Transverse colon (tissue), 4 donors: ENCODE results near the genes MAGI3, NRAS and TSPAN2.

GRCh38 chr1:112854603-112855037 lies 101.4 kb downstream of the SLC16A1 start:
- PRO-cap, result no peak
- RAMPAGE, long total RNA, 4 experiments, result no peak in any of the 4 experiments

DNA sequence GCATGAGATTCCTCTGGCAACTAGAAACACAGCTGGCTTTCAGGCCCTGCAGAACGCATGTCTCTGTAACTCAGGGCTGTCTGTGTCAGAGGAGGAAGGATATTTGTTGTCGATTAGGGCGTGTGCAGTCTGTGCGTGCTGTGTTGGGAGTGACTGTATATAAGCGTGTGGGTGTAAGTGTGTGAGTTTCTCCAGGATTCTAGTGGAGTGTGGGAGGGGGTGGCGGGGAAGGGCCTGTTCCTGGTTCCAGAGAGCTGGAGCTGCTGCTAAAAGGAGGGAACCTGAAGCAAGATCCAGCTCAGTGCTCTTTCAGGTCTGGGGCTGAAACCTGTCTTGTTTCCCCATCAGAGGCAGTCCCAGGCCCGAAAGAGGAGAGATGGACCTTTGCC lies 74.2 kb downstream of the SLC16A1 start:
- PRO-cap, result bidirectional peak, plus-strand start at position 269 of the sequence, minus-strand start at position 59 of the sequence
- RAMPAGE, long total RNA, 4 experiments, result no peak in any of the 4 experiments

GRCh38 chr1:112964419-112964834 lies 8.4 kb upstream of the SLC16A1 start:
- PRO-cap, result no peak
- RAMPAGE, long total RNA, 4 experiments, result no peak in any of the 4 experiments

- PRO-cap, result bidirectional peak, plus-strand start at chr1:113390515, minus-strand start at chr1:113390003
- RAMPAGE, long total RNA, 4 experiments, result start-site peak on the plus strand in 1 of 4 experiments, at chr1:113390430-113390536 at its widest, 234 reads per replicate
These were observed at the start of gene MAGI3 for GRCh38 chr1:113390362-113390912. MAGI3 (plus strand) TSS chr1:113390515.

DNA sequence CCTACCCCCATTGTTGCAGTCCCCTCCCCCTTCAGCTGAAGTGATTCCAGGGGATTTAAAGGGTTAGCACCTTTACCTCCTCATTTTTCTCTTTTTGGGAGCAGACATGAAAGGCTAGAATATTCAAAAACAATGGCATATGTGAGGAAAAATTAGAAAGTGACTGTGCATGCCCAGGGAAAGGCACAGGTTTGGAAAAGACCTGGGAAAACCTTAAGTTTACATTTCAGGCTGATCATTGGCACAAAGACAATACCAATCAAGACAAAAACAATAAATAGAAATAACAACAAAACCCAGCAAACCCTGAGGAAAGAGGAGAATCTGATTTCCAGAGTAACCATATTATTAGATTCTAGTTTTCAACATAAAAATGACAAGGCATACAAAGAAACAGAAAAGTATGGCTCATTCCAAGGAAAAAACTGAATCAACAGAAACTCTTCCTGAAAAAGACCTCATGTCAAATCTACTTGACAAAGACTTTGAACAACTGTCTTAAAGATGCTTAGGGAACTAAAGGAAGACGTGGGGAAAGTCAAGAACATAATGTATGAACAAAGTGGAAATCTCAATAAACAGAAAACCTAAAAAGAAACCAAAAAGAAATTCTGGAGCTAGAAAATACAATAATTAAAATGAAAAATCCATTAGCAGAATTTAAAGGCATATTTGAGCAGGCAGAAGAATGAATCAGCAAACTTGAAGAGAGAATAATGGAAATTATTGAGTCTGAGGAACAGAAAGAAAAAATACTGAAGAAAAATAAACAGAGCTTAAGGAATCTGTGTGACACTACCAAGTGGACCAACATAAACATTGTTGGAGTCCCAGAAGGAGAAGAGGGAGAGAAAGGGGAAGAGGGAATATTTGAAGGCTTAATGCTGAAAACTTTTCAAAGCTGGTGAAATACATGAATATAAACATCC lies 54.3 kb downstream of the MAGI3 start:
- PRO-cap, result no peak
- RAMPAGE, long total RNA, 4 experiments, result start-site peak on the plus strand in 1 of 4 experiments, centred at positions 350 to 661 of the sequence, 7 to 16 reads per replicate

GRCh38 chr1:113859443-113859832 lies 27.9 kb downstream of the BCL2L15 start:
- PRO-cap, result no peak
- RAMPAGE, long total RNA, 4 experiments, result no peak in any of the 4 experiments

GRCh38 chr1:113869610-113869991 lies 17.8 kb downstream of the BCL2L15 start:
- PRO-cap, result no peak
- RAMPAGE, long total RNA, 4 experiments, result no peak in any of the 4 experiments

- PRO-cap, result unidirectional peak, minus-strand start at chr1:113871712
- RAMPAGE, long total RNA, 4 experiments, result start-site peak on the minus strand in 3 of 4 experiments, at chr1:113871709-113872271 at its widest, 6 to 44 reads per replicate
These were observed 15.4 kb downstream of the BCL2L15 start for GRCh38 chr1:113871434-113872845.

GRCh38 chr1:113930815-113931226 lies 1.7 kb downstream of the HIPK1 start:
- PRO-cap, result no peak
- RAMPAGE, long total RNA, 4 experiments, result no peak in any of the 4 experiments

- PRO-cap, result no peak
- RAMPAGE, long total RNA, 4 experiments, result start-site peak on the plus strand in 1 of 4 experiments, at chr1:113952698-113952864 at its widest, 16 reads per replicate
These were observed 23.5 kb downstream of the HIPK1 start for GRCh38 chr1:113952696-113953028.

GRCh38 chr1:113954460-113954987 lies 24.8 kb upstream of the OLFML3 start:
- PRO-cap, result no peak
- RAMPAGE, long total RNA, 4 experiments, result start-site peak on the plus strand in 1 of 4 experiments, at chr1:113954704-113954758 at its widest, 20 reads per replicate

DNA sequence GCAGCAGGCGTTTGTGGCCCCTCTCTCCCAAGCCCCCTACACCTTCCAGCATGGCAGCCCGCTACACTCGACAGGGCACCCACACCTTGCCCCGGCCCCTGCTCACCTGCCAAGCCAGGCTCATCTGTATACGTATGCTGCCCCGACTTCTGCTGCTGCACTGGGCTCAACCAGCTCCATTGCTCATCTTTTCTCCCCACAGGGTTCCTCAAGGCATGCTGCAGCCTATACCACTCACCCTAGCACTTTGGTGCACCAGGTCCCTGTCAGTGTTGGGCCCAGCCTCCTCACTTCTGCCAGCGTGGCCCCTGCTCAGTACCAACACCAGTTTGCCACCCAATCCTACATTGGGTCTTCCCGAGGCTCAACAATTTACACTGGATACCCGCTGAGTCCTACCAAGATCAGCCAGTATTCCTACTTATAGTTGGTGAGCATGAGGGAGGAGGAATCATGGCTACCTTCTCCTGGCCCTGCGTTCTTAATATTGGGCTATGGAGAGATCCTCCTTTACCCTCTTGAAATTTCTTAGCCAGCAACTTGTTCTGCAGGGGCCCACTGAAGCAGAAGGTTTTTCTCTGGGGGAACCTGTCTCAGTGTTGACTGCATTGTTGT lies 6.1 kb upstream of the OLFML3 start:
- PRO-cap, result no peak
- RAMPAGE, long total RNA, 4 experiments, result no peak in any of the 4 experiments

DNA sequence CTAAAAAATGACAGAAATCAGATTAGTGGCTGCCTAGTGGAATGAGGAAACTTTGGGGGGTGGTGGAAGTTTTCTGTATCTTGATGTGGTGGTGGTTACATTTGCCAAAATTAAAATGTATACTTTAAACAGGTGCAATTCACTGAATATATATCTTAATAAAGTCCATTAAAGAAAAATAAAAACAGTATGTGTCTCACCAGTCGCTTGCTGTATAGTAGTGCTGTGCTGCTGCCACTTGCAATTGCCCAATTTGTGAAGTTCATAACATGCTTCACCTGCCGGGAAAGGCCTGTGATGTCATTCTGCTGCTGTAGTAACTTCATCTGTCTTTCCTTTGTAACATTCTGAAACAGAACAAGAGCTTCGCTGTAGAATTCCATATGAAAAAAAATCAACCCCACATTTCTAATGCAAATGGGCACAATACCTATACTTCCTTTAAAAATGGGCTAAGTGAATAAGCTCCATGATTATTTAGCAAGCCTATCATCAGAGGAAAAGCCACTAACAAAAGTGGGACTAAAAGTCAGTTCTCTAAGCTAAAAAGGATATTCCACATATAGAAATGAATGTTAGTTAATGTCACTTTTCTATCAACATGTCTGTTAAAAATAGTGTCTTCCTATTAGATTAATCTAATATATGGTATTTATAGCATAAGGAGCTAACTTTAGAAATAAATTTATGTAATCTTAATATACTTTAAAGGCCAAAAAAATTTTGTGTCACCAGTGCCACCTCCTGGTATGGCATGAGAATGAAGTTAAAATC lies 83.3 kb downstream of the TRIM33 start:
- PRO-cap, result no peak
- RAMPAGE, long total RNA, 4 experiments, result no peak in any of the 4 experiments

DNA sequence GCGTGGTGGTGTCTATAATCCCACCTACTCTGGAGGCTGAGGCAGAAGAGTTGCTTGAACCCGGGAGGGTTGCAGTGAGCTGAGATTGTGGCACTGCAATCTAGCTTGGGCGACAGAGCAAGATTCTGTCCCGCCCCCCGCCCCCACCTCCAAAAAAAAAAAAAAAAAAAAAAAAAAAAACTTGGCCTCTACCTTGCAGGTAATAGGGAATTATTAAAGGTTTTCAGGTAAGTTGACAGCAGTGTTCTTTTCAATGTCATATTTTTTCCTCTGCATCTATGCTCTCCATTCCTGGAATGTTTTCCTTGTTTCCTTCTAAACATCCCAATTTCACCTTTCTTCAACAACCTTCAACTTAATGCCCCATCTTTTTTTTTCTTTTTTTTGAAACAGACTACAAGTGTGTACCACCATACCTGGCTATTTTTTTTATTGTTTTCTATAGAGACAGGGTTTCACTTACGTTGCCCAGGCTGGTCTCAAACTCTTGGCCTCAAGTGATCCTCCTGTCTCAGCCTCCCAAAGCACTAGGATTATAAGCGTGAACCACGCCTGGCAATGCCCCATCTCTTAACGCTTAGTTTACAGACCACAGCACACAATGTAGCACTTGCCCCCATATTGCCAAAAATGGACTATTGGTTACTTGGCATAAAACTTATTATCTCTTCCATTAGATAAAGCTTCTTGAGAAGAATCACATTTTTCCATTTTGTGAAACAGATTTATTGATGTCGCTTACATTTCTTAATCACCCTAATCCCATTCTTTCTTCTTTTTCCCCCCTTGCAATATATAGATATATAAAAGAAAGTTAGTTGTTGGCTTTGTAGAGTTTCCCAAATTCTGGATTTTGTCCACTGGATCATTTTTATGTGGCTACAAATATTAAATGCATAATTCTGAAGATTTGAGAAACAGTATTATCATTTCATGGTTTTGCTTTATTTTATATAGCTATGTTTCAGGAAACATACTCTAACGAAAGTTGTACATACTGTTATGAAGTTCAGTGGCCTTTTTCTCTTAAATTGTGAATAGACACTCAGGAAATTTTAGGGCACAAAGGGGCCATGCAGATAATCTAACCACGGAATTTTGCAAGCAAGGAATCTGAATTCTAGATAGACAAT lies 8.1 kb downstream of the BCAS2 start:
- PRO-cap, result no peak
- RAMPAGE, long total RNA, 4 experiments, result no peak in any of the 4 experiments

GRCh38 chr1:114669092-114669558 lies 724 bp downstream of the DENND2C start:
- PRO-cap, result no peak
- RAMPAGE, long total RNA, 4 experiments, result no peak in any of the 4 experiments

DNA sequence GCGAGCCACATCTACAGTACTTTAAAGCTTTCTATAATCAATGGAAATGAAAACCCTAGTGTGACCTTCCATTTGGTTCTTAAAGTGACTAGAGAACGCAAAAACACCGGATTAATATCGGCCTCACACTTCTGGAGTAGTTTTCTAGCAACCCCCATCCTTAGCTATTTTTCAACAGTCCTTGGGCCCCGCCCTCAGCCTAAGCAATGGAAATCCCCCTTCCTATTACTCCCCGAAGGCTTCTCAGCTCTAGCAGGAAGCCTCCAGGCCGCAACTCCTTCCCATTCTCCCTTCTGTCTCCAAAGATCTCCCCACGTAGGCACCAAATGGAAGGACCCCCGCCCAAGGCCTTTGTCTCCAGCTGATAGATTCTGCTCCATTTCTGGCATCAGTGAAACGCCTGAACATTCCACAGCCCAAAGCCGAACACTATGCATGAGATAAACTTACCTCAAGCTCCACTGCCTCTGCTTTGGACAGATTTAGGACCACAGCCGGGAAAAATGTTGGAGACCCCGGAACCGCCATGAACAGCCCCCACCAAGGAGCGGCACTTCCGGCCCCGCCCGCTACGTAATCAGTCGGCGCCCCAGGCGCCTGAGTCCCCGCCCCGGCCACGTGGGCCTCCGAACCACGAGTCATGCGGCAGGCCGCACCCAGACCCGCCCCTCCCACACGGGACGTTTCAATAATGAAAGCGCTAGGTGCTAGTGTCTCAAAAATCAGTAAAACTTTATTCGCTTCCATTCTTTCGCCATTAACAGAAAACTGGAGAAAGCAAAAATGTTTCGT lies at the start of gene NRAS:
Gene NRAS (minus strand): TSS at position 564 of the 792 bp plus-strand sequence.
- PRO-cap, result unidirectional peak, minus-strand start at position 564 of the sequence
- RAMPAGE, long total RNA, 4 experiments, result start-site peak on the minus strand in 4 of 4 experiments, centred at positions 526 to 545 of the sequence, 32 to 142 reads per replicate

DNA sequence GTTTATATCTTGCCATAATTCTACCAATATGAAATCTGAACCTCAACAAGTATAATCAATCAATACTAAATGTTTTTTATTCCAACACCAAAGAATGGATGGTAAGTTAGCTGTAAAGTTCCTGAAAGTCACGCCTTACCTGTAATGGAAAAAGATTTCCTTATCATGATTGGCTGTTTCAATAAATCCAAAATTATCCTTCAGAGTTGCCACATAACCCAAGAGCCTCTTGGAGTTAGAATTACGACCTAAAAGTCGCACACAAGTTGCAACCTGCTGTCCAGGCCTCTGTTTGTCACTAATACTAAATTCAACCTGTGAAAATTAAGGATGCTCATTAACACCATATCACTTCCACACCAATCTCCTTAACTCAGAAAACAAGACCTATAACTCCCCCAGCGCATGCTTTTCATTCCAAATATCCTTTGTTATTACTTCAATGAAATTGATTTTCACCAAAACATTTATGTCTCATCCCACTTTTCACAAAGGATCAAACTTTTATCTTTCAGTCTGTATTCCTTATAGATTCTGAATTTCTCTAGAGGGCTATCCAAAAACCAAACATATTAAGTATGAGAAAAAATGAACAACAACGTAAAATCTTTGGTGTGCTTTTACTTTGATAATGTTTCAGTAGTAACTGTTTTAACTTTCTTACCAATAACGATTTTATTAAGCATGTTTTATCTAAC lies 9.7 kb upstream of the NRAS start:
- PRO-cap, result no peak
- RAMPAGE, long total RNA, 4 experiments, result start-site peak on the minus strand in 3 of 4 experiments, centred at positions 158 to 159 of the sequence, 93 to 138 reads per replicate

DNA sequence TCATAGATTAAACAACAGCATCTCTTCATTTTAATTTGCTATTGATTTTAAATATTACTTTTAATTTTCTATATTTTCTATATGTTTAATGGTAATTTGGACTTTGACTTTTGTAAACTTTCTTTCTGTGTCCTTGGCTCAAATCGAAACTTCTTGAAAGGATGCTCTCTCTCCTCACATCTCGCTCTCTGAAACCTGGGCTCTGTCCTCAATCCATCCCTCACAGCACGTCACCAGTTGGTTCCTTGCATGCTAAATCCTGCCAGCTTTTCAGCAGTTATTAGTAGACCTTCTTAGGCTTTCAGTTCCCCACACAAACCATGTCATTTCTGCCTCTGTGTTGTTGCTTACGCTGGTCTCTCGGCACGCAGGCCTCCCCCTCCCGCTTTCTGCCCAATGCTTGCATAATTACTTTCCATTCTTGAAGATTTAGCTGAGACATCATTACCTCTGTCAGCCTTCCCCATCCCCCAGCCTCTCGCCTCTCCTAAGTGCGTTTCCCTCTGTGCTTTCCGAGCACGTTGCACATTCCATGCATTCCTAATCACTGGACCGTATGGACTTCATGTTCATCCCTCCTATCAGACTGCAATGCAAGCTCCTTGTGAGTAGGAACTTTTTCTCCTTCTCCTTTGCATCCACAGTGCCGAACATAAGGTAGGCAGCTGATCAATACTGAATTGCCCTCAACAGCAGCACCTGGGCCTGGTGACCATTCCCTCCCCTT lies 26.7 kb downstream of the TSHB start:
- PRO-cap, result unidirectional peak, minus-strand start at position 183 of the sequence
- RAMPAGE, long total RNA, 4 experiments, result no peak in any of the 4 experiments

- PRO-cap, result bidirectional peak, plus-strand start at chr1:115089622, minus-strand start at chr1:115089460
- RAMPAGE, long total RNA, 4 experiments, result start-site peak on the minus strand in 4 of 4 experiments, at chr1:115089448-115089493 at its widest, 45 to 125 reads per replicate
These were observed at the start of gene TSPAN2 for GRCh38 chr1:115088891-115089834. TSPAN2 (minus strand) TSS chr1:115089503.

DNA sequence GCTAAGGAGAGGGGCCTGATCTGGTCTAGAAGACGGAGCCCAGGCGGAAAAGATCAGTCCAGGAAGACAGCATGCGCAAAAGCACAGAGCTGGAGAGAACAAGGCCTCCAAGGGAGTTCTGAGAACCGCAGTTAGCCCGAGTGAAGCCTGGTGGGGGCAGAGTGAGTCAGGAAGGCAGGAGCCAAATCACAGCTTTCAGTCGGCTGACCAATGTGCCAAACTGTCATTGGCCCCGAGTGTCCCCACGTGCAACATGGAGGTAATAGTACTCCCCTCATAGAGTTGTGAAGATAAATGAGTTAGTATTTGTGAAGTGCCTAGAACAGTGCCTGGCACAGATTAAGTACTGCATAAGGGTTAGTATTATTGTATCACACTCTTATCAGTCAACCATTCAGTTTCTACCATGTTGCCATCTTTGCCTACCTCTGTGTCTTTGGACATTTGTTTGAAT lies 1.3 kb upstream of the TSPAN2 start:
- PRO-cap, result no peak
- RAMPAGE, long total RNA, 4 experiments, result no peak in any of the 4 experiments